ENCODE measurements around a stretch of chr1.

- RRBS = no CpG with 5 or more reads among the region's 18 CpGs
Observed at GRCh38 chr1:53084363-53085180, 22.6 kb downstream of the PODN start.

DNA sequence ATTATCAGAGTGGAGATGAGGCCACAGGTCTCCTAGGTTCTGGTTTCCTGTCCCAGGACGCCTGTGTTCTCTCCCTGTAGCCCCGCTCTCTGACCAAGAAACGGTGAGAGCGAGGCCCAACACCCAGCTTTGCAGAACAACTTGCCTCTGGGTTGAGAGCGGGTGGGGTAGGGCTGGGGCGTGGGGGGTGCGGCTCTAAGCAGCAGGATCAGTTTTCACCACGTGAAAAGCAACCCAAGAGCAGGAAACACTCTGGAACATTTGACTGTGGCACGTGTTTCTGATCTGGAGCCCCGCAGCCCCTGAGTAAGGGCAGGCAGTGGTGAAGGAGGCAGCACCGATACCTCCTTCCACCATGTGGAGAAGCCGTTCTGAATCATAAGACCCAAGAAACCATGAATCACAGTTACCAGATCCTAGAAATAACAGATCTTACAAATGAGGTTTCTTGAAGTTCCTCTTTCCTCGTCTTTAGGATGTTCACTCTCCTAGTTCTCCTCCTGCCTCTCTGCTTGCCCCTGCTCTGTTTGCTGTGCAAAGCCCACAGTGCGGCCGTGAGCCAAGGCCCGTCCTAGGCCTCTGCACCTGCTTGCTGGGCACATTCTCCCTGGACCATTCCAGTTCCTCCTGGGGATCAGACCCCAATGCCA is 32.0 kb downstream of the SLC1A7 start:
- RRBS = no CpG with 5 or more reads among the region's 16 CpGs

- RRBS = no CpG with 5 or more reads among the region's 7 CpGs
Observed at GRCh38 chr1:53172700-53173356, 23.8 kb upstream of the CPT2 start.

GRCh38 chr1:53196962-53197682 is 498 bp downstream of the CPT2 start:
- RRBS = 2% methylated on average over 7 of the region's 29 CpGs

- RRBS = no CpG with 5 or more reads among the region's 9 CpGs
Observed at GRCh38 chr1:53862475-53863056, 24.5 kb upstream of the NDC1 start.

DNA sequence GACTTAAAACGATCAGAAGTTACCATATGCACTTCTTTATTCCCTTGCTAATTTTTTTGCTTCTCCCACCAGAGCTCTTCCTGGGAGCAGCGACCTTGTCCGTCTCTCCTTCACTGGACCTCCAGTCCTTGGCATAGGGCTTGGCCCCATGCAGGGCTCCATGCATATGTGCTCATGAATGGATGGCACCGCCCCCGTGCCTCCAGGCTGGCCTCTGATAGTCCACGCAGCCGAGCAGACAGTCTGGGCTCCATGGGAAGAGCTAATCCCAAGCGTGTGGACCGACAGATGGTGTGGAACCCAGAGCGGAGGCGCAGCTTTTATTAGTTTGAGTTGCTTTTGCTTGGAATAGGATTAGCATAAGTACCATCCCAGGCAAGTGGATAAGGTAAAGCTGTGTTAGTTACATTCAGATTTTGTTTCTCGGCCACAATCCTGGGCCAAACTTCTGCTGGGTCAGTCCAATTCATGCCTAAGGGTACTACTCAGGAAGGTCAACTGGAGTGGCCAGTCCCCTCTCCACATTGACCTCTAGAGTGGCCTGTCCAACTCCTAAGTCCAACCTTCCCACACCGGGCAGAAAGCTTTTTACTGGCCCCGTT is 41.7 kb downstream of the CDCP2 start:
- RRBS = no CpG with 5 or more reads among the region's 14 CpGs

GRCh38 chr1:54225356-54226281 is 25.7 kb downstream of the MRPL37 start:
- RRBS = no CpG with 5 or more reads among the region's 23 CpGs

DNA sequence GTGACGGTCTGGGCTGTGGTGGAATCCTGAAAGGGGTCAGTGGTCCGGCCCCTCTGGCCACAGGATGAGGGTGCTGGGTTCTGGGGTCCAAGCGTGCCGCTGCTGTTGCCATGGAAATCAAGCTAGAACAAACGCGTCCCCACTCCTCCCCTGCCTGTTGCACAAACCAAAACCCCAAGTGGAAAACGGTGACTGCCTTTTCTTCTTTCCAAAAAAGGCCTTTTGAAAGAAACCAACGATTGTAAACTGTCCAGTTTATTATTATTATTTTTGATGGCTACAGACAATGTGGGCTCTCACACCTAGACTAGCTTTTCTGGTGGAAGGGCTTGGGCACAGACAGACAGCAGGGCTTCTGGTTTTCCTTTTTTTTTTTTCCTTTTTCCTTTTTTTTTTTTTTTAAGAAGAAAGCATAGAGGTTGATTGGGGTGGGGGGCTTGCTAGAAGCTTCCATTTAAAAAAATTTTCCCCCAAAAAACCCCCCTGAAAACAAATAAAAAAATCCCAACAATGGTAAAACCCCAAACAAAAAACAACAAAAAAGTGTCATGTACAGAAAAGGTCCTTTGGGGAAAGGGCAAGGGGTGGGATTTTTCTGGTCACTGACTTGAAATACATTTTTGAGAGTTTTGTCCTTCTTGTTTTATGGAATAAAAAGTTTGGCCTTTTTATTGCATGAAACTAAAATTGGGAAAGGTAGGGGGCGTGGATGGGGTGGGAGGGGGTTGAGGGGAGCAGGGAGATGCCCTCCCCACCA is 26.5 kb downstream of the MRPL37 start:
- RRBS = no CpG with 5 or more reads among the region's 9 CpGs

DNA sequence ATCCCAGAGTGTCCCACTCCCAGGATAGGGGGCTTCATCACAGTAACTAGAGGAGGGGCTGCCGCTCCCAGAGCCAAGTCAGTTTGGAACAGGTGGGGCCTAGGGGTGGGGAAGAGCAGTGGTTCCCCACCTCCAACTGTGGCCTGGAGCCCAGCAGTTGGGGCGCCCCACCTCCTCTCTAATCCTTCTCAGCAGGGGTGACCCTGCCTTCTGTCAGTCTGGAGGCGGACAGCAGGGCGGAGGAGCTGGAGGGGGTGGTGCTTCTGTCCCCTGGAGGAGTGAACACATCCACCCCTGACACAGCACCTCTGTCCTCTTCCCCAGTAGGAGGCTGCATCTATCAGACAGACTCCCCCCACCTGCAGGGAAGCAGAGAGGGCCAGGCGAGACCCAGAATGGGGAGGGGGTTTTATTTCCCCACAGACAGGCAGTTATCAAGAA is 73.8 kb downstream of the MRPL37 start:
- RRBS = no CpG with 5 or more reads among the region's 5 CpGs

GRCh38 chr1:54309256-54310638 is 109.8 kb downstream of the MRPL37 start:
- RRBS = no CpG with 5 or more reads among the region's 27 CpGs

GRCh38 chr1:54344663-54345722 is 145.0 kb downstream of the MRPL37 start:
- RRBS = no CpG with 5 or more reads among the region's 20 CpGs

- RRBS = no CpG with 5 or more reads among the region's 14 CpGs
Observed at GRCh38 chr1:54351164-54352122, 151.5 kb downstream of the MRPL37 start.

DNA sequence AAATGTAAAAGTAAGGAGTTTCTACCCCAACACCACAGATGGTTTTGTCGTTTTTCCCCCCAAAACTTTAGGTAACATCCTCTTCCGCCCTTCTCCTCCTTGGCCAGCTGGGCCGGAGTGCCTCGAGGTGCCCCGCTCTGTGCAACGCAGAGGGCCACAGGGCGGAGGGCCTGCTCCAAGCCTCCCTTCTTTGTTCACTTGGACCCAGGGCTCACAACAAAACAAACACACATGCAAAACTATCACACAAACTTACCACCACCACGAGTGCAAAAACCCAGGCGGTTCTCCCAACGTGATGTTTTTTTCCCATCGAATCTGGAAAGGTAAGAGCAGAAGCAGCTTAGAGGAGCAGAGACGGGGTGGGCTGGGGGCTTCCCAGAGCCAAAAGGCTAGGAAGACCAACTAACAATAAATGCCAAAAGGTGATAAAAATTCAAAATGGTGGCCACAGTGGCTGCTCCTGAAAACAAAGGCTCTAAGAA is 143.7 kb upstream of the ACOT11 start:
- RRBS = no CpG with 5 or more reads among the region's 12 CpGs

DNA sequence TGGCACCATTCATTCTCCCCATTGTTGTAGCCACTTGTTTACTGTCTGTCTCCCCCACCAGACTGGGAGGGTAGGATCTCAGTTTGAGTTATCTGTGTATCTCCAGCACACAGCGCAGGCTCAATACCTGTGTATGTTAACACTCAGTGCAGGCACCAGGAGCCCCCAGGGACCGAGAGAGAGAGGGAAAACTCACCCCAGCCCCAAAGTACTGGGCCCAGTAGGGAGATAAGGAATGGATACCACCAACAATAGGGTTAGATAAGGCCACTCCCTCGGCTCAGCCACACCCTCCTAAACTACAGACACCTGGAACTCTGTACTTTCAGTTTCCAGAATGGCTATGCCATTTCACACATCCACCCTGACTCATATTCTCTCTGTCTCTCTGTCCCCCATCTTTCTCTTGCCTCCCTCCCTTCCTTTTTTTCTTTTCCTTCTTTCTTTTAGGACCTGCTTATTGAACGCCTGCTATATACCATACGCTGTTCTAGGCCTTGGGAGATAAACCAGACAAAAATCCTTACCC is 138.6 kb upstream of the ACOT11 start:
- RRBS = no CpG with 5 or more reads among the region's 5 CpGs

DNA sequence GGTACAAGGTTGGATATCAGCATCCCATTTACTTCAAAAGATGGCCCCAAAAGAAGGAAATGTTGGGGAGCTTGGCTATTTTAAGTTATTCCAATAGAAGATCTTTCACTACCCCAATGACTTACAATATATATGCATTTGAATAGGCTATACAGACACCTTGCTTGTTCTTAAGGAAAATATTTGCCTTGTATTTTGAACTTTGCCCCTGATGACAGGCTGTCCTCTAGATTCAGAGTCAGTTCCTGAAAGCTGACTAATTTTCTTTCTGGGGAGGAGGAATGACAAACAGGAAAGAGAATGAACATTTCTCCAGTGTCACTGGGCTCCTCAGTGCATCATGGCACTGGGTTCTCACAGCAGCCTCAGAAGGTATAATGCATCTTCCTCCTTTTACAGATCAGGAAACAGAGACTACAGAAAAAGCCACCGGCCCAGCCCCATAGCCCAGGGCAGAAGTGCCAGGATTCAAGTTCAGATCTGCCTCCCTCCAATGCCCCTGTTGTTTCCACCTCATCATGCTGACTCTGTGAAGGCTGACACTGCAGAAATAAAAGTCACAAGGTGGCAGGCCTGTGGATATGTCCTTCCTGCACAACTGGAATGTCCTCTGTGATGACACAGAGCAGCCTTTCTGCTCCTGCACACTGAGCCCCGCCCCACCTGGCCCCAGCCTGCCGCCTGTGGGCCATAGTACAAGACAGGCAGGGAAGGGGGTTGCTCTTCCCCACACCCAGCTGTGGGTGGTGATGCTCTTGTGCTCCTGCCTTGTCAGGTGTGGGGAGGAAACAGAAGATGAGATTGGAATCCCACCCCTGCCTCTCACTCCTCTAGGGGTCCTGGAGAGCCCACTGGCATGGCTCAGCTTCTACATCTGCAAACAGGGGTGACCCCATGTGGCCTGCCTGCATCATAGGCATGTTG is 6.5 kb downstream of the TTC22 start:
- RRBS = no CpG with 5 or more reads among the region's 3 CpGs

DNA sequence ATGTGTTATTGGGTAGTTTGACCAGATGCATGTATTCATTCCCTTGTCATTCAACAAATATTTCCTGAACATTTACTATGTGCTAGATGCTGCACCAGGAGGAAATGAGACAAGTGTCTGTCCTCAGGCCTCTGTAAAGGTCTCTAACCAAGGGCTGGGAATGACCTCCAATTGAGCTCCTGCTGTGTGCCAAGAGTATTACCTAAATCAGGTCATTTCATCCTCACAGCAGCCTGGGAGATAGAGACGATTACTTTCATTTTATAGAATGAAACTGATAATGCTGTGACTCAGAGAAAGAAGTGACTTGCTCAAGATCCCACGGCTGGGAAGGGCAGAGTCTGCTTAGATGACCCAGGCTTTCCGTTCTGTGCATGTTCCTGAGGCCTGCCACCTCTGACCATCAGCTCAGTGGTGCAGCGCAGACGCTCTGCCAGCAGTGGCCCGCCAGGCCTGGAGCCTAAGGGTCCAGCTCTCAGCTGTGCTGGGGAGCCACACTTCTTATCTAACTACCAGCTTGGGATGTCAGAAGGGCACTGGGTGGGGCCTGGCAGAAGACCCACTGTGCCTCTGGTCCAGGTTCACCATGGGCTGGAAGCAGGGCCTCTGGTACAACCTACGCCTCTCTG is 1.2 kb upstream of the LEXM start:
- RRBS = no CpG with 5 or more reads among the region's 7 CpGs

DNA sequence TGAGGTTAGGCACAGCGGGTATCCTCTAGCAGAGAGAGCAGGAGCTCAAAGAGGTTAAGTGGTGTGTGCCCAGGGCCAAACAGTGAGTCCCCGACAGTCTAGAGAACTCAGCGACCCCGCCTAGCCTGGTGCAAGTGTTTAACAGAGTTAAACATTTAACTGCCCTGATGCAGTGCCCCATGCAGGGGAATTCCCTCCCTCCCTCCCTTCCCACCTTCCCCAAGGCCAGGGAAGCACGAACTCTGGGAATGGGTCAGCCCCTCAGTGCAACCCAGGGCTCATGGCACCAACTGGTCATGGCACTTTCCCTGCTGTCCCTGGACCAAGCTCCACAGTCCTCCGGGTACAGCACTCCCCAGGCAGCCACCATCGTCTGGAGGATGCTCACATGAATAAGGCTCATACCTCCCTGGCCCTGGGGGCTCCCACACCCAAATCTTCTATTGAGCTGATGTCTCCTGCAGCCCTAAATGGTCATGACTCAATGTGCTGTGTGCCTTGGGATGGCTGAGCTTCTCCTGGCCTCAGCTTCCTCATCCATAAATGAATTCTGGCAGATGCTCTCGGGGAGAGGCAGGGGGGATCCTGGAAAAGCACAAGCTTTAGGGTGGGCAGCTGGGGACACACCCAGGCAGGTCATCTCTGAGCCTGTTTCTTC is 21.3 kb downstream of the DHCR24 start:
- RRBS = no CpG with 5 or more reads among the region's 8 CpGs

GRCh38 chr1:55428993-55429286 is 213.8 kb upstream of the USP24 start:
- RRBS = no CpG with 5 or more reads among the region's 3 CpGs

DNA sequence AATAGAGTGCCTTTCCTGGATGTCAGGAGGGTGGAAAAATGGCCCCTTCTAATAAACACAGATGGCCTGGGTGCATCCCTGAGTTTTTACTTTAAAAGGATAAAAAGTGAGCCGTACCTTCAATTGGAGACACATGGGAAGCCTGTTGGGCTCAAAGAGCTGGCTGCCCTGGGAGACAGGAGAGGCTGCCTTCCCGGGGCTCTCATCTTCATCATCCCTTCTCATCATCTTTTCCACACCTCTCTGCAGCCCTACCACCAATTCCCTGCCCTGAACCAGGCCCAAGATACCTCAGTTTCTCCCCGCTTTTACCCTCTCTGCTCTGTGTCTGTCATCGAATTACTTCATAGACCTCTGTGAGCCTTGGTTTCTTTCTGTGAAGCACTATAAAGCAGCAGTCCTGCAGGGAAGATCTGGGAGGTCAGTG is 362.7 kb upstream of the USP24 start:
- RRBS = no CpG with 5 or more reads among the region's 4 CpGs

- RRBS = no CpG with 5 or more reads among the region's 1 CpG
Observed at GRCh38 chr1:55833366-55833755, 618.2 kb upstream of the USP24 start.

Measured in T47D (cell line).